ENCODE results near the gene FAM149B1.

GRCh38 chr10:72806631-72807317 lies 86.8 kb upstream of the OIT3 start:
- PRO-cap, result no peak
- RAMPAGE, long total RNA, result no peak

- PRO-cap, result bidirectional peak, plus-strand start at chr10:73096249, minus-strand start at chr10:73096183; bidirectional peak, plus-strand start at chr10:73096664, minus-strand start at chr10:73096639
- RAMPAGE, long total RNA, result no peak
Observed at GRCh38 chr10:73095773-73096792, 583 bp downstream of the P4HA1 start.

DNA sequence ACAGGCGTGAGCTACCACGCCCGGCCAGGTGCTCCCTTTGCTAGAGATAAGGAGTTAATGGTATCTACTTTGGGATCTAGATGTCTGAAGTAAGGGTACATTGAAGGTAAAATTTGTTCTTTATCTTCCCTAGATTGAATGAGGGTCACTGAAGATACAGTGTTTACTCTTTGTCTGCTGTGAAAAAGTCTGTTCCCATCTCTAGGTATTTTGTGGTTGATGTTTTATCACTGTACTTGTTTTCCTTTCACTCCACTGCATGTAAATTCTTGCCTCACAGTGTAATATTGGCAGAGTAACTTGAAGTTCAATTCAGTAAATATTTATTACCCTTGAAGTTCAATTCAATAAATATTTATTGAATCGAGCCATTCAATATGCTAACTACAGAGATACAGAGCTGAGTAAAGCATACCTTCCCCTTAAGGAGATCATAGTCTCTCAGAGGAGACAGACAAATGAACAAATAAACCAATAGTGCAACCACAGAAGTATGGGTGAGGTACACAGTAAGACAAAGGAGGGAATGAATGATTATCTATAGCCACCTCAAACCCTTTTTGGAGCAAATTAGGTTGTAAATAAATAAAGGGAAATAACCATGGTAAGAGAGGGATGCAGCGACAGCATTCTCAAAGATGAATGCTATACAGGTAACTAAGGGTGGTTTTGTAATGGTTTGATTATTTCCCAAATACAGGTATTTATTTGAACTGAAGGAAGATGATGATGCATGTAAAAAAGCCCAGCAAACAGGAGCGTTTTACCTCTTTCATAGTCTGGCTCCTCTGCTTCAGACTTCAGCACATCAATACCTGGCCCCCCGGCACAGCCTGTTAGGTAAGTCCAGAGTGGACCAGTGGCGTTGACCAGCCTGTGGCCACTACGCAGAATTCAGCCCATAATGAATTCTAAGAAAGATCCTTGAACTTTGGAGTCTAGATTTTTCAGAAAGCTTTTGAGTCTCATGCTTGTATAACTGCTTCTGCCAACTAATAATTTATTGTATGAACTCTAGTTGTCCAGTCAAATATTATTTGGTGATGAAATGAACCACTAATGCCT lies 9.4 kb downstream of the NUDT13 start:
- PRO-cap, result no peak
- RAMPAGE, long total RNA, result no peak

DNA sequence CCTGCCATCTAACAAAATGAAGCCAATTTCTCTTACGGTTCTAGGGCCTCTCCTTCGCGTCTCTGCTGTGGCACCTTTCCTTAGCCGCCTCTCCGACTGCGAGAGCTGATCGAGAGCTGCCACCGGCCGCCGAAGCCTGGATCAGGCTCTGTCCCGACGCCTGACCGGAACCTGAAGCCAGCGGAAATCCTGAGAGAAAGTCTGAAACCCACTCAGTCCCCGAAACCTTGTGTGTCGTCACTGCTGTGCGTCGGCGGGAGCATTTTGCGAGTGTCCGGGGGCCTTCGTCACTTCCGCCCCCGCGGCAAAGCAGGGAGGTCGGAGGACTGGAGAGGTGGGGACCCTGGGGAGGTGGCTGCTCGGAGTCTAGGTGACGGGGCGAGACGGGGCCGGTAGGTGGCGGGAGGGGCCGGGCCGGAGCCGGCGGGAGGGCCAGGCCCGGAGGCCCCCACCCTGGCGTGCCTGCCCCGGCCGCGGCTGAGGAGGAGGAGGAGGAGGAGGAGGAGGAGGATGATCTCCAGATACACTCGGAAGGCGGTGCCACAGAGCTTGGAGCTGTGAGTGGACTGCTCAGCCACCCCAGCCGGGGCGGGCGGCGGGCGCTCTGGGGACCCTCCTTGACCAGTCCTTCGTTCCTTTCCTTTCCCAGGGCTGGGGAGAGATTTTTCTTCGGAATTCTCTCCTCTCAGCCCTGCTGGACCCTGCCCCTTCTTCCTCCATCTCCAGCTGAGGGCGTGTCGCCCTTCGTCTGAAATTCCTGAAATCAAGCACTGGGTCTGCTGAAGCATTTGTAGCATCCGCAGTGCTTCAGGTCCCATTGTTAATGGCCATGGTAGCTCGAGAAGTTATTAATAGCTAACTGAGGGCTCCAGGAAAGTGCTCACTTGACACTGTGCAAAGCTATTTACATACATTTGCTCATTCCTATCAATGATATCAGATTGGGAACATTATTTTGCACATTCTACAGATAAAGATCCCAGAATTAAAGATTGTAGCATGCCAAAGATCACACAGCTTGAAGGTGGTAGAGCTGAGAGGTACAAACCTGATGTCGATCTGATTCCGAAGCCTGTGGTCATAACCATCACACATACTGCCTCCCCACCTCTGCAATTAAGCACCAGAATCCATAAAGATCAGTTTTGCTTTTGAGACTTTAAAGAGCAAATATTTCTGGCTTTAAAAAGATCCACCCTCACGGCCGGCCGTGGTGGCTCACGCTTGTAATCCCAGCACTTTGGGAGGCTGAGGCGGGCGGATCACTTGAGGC lies at the start of gene FAM149B1:
Gene FAM149B1, plus strand, starts transcription at position 290 of the 1,273 bp plus-strand sequence.
- PRO-cap, result bidirectional peak, plus-strand start at position 290 of the sequence, minus-strand start at position 187 of the sequence; bidirectional peak, plus-strand start at position 571 of the sequence, minus-strand start at position 639 of the sequence; bidirectional peak, plus-strand start at position 788 of the sequence, minus-strand start at position 750 of the sequence
- RAMPAGE, long total RNA, result no peak

- PRO-cap, result no peak
- RAMPAGE, long total RNA, result no peak
Observed at GRCh38 chr10:73471331-73471645, 24.5 kb downstream of the PPP3CB start.

DNA sequence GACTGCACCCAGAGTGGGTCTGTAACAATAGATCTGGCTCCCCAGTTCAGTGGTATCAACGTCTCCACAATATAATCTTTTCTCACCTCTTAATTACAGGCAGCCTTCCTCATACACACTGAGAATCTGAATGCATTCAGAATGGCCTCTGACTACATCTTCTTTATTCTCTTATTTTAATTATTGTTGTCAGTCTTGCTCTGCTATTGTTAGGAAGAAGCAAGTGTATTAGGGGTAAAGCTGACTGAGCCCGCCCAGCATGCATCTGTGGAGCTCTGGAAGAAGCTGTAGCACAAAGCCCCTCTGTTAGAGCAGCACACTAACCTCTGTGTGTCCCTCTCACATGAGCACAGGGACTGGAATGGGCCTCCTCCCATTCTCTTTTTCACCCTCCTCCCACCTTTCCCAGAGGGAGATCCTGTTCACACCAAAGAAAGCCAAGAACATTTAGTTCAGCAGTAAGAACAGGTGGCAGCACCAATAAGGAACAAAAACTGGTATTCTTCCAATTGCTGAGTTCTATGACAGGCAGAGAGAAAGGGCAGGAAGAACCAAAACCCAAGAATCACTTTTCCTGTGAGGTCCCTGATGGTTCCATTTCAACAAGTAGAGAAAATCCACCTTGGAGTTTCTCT lies 37.9 kb downstream of the USP54 start:
- PRO-cap, result no peak
- RAMPAGE, long total RNA, result no peak

DNA sequence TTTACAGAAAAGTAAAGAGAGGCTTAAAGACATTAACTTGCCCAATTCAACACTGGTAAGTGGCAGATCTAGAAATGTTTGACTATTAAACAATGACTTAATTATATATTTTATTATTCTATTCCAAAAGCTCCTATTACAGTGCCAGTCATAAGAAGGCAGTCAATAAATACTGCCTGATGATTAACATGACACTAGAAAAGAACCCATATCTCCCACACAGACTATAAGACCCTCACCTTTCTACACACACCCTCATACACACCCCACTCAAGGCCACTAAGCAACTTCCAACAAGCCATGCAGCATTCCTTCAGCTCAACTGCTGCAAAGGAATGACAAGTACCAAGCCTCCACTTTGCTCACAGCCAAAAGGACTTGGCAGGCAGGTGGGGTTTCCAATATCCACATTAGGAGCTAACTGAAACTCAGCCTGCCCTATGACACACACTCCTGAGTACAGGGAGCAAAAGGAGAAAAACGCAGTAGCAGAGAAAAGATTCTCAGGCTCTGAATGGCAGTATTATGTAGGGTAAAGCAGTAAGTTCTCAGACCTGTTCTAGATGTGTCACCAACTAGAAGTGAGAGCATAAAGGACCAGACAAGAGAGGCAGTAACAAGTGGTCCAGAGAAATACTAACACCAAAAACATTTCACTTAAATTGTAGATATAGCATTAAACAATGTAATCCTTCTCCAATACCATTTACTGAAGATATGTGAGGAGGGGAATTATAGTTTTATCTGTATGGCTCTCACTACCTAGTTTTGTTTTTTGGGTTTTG lies 13.3 kb downstream of the USP54 start:
- PRO-cap, result no peak
- RAMPAGE, long total RNA, result no peak

- PRO-cap, result no peak
- RAMPAGE, long total RNA, result no peak
Observed at GRCh38 chr10:73765721-73766296, 6.3 kb upstream of the FUT11 start.

DNA sequence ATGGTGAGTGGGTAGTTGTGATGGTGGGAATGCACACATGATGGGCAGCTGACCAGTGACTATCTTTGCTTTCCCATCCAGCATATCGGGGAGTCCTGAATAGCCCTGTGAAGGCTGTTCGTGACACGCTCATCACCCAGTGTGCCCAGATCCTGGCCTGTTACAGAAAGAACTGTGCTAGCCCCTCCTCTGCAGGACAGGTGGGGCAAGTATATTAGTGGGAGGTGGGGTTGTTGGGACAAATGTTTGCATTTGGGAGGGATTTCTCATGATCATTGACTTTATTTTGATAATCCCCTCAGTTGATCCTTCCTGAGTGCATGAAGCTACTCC lies 2.6 kb upstream of the FUT11 start:
- PRO-cap, result no peak
- RAMPAGE, long total RNA, result no peak

- PRO-cap, result unidirectional peak, plus-strand start at chr10:73904766
- RAMPAGE, long total RNA, result no peak
Observed at GRCh38 chr10:73904605-73904960, 6.3 kb upstream of the PLAU start.

DNA sequence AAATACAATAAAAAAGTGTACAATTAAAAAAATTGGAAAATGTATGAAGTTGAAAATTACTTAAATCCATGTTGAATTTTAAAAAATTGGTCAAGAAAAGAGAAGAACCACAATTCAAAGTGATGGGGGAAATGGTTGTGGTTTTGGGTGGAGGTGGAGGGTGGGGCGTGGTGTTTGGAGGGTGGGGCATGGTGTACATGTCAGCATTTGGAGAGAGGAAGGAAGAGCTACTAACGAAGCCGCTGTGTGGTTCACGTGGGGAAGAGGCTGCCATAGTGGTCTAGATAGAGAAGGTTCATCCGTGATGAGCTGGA lies 6.2 kb upstream of the VCL start:
- PRO-cap, result no peak
- RAMPAGE, long total RNA, result no peak

DNA sequence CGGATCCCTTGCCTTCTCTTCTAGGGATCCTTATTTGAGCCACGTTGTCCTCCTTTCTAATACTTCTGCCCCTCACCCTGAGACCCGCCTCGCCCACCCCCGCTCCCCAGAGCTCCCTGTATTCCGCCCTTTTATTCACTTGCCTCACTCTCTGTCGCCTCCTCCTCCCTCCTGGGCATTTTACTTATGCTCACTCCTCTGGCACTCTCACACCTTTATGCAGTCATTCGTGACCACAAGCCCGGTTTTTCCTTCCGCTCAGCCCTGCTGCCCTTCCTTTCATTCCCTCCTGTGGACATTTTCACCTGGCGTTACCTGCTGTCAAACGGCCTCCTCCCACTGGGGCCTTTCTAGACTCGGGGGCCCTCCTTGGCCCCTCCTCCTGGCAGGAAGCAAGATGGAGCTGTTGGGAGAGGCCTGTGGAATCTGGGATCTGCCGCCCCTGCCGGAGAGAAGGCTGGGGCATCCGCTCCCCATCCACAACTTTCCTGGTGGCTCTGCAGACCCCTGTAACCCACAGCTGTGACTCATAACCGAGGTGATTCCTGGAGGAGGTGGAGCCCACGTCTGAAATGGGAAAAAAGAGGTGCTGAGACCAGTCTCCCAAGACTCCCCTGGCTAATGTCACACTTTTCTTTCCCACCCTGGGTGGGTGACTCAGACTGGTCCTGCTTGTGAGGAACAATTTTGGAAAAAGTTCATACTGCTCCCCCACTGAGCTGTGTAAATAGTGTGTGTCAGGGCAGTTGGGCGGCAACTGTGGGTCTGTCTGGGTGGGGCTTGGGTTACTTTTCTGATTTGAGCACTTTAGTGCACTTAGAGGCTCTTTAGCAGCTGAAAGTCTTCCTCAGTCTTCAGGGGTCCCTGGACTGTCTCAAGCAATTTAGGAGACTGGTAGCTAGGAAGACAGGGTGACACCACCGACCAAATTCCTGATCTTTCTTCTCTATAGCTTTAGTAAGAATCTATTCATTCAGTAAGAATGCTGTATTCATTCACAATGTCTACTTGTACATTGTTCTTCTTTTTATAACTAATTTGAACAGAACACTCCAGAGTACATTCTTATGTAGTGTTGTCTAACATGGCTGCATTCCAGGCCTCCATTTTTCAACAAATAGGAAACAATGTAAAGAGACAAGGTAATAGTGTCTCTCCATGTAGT lies 1.3 kb downstream of the VCL start:
- PRO-cap, result bidirectional peak, plus-strand start at position 424 of the sequence, minus-strand start at position 323 of the sequence; bidirectional peak, plus-strand start at position 530 of the sequence, minus-strand start at position 569 of the sequence
- RAMPAGE, long total RNA, result no peak

GRCh38 chr10:74047789-74048195 lies 49.9 kb downstream of the VCL start:
- PRO-cap, result no peak
- RAMPAGE, long total RNA, result no peak

DNA sequence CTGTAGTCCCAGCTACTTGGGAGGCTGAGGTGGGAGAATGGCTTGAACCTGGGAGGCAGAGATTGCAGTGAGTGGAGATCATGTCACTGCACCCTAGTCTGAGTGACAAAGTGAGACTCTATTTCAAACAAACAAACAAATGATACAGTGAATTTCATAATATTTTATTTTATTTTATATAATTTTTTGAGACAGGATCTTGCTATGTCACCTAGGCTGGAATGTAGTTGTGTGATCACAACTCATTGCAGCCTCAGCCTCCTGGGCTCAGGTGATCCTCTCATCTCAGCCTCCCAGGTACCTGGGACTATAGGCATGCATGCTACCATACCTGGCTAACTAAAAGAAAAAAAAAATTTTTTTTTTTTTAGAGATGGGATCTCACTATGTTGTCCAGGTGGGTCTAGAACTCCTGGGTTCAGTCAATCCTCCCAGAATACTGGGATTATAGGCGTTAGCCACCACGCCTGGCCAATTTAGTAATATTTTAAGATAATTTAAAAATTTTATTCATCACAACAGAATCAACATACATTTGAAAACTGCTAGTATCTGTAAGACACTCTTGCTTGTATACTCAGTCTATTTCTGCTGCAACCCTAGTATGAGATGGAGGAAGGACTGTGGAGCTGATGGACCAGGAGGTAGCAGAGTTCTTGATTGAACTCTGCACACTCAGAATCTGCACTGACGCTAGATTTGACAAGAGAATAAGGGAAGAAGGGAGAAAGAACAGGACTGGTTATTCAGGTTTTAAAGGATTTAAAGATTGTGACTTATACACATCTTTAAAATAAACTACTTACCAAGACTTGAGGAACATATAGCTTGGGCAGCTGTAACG lies 57.5 kb downstream of the VCL start:
- PRO-cap, result no peak
- RAMPAGE, long total RNA, result no peak

GRCh38 chr10:74081798-74082610 lies 68.6 kb downstream of the AP3M1 start:
- PRO-cap, result no peak
- RAMPAGE, long total RNA, result no peak

DNA sequence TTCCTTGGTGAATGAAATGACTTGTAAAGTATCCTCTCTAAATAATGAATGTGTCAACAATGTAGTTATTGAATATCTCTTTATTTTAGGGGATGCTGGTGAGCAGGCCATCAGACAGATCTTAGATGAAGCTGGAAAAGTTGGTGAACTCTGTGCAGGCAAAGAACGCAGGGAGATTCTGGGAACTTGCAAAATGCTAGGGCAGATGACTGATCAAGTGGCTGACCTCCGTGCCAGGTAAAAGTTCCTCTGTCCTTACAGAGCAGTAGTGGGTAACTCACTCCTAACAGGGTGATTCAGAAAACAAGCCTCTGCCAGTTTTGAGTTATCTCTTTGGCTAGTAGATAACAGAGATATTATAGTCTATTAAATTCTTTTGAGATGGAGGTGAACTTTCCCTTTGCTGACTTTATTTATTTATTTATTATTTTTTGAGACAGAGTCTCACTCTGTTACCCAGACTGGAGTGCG lies 67.3 kb downstream of the AP3M1 start:
- PRO-cap, result no peak
- RAMPAGE, long total RNA, result no peak

- PRO-cap, result no peak
- RAMPAGE, long total RNA, result no peak
Observed at GRCh38 chr10:74738888-74739491, 87.4 kb upstream of the KAT6B start.

DNA sequence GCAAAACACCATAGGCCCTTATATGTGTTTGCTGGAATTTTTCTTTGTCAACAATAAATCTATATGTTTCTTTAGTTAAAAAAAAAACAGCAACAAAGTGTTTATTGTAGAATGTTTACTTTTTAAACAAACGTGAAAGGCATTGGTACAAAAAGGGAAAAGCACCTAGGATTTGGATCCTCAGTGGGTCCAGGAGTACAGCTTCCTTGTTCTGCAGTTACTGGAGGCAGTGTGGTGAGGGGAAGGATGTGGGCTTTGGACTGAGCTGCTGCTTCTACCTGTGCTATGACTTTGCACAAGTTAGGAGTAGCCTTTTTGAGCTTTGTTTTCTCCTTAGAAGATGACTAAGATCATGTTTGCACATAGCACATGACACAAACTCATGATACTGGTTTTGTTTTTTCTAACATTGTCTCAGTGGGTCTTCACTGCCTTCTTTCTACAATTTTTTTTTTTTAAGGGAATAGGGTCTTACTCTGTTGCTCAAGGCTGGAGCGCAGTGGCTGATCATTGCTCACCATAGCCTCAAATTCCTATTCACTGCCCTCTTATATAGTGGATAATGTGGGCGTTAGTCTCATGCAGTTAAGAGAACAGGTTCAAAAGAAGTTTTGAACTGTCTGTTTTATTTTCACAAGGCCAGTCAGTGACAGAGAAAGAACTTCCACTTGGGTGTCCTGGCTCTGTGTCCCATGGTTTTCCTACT lies 71.8 kb downstream of the KAT6B start:
- PRO-cap, result no peak
- RAMPAGE, long total RNA, result no peak

DNA sequence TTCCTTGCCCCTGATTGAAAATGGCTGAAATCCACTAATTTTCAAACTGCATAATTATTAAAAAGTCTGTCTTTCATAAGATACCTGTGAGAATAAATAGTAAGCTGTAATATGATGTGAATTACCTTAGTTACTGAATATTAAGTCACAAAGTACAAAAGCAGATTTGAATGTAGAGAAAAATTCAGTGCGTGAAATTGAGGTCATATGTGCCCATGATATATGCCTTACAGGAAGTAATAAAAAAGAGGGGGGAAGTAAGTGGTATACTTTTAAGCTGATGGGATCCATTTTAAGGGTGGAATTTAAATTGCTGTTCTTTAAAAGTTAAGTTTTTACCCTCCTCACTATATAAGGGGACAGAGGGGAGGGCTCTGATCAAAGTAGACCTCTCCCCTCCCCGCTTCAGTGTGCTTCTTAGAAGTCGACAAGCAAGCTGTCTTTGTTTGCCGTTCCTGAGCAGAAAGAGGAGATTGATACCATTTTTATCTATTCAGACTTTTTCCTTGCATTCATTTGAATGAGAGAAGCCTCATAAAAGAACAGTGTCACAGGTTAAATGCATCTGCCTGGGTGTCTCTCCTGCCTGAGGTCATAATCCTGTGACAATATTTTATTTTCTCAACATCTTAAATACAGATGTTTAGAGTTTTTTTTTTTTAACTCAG lies 105.6 kb downstream of the DUSP29 start:
- PRO-cap, result no peak
- RAMPAGE, long total RNA, result no peak

GRCh38 chr10:75033803-75034046 lies 39.7 kb downstream of the DUSP29 start:
- PRO-cap, result no peak
- RAMPAGE, long total RNA, result no peak